Occipital lobe (tissue), 2 donors: ENCODE measurements around a stretch of chr5.

GRCh38 chr5:142540973-142541536 lies 144.8 kb downstream of the FGF1 start:
- RAMPAGE, long total RNA, result no peak

DNA sequence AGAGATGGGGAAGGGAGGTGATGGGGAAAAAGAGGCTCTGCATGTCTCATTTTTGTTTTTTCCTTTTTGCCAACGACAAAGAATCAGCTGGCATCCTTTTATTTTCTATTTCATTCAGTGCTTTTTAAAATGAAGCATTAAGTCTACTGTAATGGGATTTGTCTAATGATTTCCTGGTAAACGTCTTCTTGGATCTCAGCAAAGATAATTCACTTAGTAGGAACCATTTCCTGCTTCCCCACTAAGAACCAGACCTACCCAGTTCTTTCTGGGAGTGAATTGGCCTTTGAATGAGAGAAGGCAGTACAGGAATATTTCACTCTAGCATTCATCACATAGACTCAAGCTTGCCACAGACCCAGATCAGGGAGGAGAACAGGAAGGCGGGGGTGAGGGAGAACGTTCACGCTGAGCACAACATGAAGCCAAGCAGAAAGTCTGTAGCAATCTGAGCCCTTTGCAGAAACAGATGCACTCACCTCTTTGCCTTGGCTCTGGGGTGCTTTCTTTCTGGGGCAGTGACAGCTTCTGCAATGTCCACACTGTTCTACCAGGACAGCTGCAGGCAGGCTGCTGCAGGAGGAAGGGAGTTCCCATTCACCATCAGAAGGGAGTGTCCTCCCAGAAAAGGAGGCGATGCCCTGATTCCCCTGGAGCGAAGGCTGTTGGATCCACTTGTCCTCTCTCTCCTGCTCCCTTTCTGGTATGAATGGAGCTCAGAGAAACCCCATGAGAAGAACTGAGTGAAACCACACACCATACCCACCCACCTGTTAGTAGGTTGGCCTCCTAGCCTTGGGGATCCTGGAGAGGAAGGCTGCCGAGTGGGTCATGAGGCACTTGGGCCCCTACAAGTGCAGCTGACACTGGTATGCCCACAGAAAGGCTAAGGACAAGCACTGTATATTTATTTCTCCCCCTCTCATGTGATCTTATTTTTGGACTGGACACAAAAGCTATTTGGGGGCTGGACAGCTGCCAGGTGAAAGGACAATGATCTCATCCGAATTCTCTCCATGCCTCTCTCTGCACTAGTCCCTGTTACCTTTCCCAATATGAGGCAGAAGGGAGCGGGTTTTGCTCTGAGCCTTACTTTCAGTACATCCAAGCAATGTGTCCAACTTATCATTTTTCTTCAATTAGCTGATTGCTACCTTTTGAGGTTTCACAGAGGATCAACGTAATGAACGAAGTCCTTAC lies 11.7 kb upstream of the FGF1 start:
- RAMPAGE, long total RNA, result no peak

DNA sequence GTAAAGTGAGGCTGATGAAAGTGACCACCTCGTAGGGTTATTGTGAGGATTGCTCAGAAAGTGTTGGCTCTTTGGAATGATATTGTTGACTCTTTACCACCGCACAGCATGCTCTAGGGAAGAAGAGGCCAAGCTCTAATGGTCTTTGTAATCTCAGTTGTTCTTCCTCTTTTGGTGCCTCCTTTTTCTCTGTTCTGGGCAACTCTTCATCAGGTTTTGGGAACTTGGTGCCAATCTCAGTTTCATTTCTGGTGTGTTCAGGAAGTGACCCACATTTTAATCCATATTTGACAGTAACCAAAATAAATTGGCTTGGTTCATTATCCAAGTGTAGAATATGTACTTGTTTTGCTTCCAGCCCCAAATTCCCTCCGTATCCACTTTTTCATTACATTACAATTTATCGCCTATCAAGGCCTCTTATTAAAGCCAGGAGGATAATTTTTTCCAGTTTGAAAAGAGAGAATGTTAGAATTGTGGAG lies 25.1 kb downstream of the ARHGAP26 start:
- RAMPAGE, long total RNA, result no peak

DNA sequence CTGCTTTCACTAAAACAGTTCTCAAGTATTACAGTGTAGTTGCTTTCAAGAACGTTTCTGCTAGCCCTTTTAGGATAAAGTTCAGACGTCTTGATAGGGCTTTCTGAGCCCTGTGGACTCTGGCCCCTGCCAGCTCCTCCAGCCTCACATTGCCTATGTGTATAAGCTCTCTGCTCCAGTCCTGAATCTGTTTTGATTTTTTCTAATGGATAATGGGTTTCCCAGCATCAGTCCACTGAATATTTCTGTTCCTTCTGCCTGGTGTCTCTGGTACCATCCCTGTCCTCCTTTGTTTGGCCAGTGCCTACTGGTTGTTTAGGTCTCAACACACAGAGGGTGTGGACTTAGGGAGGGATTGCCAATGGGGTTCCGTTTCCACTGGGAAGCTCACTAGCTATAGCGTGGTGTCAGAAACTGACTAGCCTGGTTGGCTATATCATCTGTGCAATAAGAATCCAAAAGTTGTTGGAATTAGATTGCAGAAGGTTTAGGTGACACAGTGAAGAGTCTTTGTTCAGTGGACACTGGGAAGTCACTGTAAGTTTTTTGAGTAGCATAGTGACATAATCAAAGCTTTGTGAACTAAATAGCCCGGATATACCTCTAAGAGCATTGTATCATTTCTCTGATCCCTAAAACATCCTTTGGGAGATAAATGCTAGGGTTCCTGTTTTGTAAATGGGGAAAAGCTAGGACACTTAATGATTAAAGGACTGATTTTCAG lies 26.5 kb downstream of the ARHGAP26 start:
- RAMPAGE, long total RNA, result no peak

DNA sequence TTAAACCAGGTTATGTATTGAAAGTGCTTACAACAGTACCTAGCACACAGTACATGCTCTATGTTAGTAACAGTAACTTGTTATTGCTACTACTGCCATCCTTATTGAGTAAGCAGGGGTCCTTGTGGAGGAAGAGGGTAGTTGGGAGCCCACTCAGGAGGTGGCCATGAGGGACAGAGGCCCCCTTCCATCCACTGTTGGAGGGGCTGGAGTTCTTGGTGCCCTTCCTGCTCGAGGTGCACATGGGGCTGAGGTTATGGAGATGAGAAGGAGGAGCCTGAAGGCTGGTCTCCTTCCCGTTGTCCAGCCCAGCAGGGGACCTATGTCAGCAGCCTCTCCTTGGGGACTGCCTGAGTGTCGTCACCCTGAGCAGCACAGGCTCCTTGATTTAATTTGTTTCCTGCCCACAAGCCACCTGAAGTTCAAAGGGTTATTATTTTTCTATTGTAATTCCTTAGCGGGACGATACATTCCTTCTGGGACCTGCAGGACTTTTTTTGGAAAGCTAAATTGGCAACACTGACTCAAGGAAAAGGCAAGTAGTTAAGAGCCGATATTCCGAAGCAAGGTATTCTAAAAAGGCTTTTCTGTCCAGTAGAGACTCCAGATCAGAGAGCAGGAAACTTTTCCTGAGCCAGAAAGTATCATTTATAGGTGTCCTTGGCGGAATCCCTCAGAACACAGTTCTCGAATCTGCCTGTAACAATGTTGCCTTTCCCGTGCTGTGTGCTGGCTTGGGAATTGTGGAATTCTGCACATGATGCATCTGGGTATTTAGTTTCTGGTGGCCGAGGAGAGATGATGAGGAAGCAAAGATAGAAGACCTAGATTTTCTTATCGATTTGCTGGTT lies 55.2 kb downstream of the ARHGAP26 start:
- RAMPAGE, long total RNA, result no peak

- RAMPAGE, long total RNA, result no peak
These were observed 90.9 kb downstream of the ARHGAP26 start for GRCh38 chr5:142860895-142861644.

- RAMPAGE, long total RNA, result no peak
These were observed 114.8 kb downstream of the ARHGAP26 start for GRCh38 chr5:142884812-142885514.

- RAMPAGE, long total RNA, result no peak
These were observed 226.4 kb downstream of the ARHGAP26 start for GRCh38 chr5:142996469-142997025.

- RAMPAGE, long total RNA, result no peak
These were observed 286.6 kb downstream of the ARHGAP26 start for GRCh38 chr5:143056797-143057127.

- RAMPAGE, long total RNA, result no peak
These were observed 287.4 kb downstream of the ARHGAP26 start for GRCh38 chr5:143057619-143057850.

DNA sequence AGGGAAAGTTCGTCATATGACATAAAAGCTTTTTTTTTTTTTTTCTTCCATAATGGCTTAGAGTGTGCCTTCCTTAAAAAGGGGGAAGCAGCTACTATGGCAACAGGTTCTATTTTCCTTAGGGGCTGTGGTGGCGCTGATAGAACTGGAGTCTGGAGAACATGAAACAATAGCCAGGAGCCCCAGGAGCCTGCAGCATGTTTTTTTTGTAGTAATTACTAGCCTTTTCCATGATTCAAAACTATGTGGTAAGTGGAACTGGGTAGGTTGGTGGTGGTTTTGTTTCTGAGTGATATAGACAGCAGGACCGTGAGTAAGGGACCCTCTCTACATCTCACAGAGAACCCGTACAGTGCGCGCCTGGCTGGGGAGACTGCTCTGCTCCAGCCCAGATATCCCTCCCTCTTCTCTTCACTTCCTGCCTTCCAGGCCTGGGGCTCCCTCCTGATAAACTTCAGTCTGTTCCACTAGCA lies 301.6 kb downstream of the NR3C1 start:
- RAMPAGE, long total RNA, result no peak

DNA sequence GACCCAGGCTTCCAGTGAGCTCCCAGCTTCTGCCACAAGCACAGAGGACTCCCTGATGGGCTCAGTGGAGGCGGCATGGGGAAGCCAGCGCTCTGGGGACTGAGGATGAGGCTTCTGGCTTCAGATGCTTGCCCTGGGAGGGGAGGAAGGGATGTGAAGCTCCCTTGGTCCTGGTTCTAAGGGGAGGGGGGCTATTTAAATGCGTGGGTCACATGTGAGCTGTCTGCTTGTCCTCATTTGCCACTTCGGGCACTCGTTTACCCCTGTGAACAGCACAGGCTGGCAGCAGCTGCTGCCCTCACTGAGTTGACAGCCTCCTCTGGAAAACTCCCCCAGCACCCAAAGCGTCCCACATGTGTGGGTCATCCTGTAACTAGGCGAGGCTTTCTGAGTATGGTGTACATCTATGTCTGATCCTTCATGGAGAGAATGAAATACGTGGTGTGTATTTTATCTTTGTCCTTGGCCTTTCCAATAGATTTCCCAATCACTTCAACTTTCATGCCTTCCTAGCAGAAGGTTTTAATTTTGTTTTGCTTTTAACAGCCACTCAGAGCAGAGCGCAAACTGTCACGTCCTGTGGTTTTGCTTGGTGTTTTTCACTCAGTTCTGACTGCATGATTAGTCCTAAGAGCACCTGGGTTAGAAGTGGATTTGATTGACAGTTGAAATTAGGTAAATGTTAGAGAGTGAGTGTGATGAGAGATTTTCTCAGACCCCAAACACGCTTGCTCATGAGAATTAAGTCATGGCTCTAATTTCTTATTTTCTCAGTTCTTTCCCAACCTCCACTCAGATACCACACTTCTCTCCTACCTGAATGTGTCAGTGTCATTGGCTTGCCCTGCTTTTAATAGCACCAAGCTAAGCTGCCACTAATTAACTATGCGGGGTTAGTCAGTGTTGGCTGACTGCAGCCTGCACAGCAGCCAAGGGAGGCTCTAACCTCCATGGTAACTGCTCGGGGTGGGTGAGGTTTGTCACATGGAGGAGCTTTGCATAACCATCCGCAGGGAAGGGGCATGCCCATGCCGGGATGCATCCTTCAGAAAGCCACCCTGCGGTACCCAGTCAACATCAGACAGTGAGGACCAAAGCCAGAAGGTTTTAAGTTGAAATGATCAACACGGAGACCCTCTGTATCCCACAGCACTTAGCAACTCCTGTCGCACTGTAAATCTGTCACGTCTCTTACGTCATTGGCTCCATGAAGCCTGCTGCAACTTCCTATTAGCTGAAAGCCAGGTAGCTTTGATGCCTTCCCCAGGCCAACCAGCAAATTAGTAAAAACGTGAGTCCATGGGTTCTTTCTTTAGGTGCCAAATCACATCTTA lies 173.5 kb downstream of the NR3C1 start:
- RAMPAGE, long total RNA, result no peak

- RAMPAGE, long total RNA, result no peak
These were observed 47.7 kb downstream of the NR3C1 start for GRCh38 chr5:143355779-143356215.

DNA sequence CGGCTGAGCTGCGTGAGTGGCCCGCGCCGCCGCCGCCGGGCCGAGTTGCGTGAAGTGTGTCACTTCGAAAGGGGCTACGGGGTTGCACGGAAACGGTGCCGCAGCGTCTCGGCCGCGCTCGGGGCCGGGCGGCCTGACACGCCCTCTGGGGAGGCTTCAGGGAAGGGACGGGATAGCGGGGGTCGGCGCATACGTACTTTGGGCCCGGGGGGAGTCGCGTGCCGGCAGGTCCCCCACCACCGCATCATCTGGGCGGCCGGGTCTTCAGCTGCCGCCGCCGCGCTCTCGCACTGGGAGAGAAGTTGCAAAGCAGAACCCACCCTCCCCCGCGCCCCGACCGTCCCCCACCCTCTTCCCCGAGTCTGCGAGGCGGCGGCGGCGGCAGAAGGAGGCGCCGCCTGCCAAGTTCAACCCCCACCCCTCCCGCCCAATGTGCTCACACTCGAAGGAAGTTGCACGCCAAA lies 725 bp upstream of the NR3C1 start:
- RAMPAGE, long total RNA, result no peak

- RAMPAGE, long total RNA, result no peak
These were observed 159.5 kb upstream of the NR3C1 start for GRCh38 chr5:143563022-143563388.

- RAMPAGE, long total RNA, result no peak
These were observed 176.8 kb upstream of the HMHB1 start for GRCh38 chr5:143635044-143635626.

GRCh38 chr5:145646047-145647063 lies 188.8 kb downstream of the PRELID2 start:
- RAMPAGE, long total RNA, result no peak

- RAMPAGE, long total RNA, result no peak
These were observed 40.0 kb downstream of the SH3RF2 start for GRCh38 chr5:145976304-145976807.

GRCh38 chr5:146488445-146489533 lies 27.2 kb downstream of the GPR151 start:
- RAMPAGE, long total RNA, result no peak

- RAMPAGE, long total RNA, result no peak
These were observed 26.0 kb downstream of the GPR151 start for GRCh38 chr5:146489658-146490671.